Tibial artery (tissue), 1 donor: ENCODE results near the genes COG6 and RGCC.

- PRO-cap: bidirectional peak, plus-strand start at chr13:39655756, minus-strand start at chr13:39655585
These were observed at the start of gene COG6 for GRCh38 chr13:39655479-39656282. Gene COG6, plus strand, starts transcription at chr13:39655662.

- PRO-cap: no peak
These were observed 413.8 kb downstream of the COG6 start for GRCh38 chr13:40069139-40069698.

GRCh38 chr13:40236642-40237189, 429.7 kb downstream of the FOXO1 start:
- PRO-cap: bidirectional peak, plus-strand start at chr13:40236999, minus-strand start at chr13:40236894

- PRO-cap: no peak
These were observed 394.2 kb downstream of the FOXO1 start for GRCh38 chr13:40272250-40272724.

DNA sequence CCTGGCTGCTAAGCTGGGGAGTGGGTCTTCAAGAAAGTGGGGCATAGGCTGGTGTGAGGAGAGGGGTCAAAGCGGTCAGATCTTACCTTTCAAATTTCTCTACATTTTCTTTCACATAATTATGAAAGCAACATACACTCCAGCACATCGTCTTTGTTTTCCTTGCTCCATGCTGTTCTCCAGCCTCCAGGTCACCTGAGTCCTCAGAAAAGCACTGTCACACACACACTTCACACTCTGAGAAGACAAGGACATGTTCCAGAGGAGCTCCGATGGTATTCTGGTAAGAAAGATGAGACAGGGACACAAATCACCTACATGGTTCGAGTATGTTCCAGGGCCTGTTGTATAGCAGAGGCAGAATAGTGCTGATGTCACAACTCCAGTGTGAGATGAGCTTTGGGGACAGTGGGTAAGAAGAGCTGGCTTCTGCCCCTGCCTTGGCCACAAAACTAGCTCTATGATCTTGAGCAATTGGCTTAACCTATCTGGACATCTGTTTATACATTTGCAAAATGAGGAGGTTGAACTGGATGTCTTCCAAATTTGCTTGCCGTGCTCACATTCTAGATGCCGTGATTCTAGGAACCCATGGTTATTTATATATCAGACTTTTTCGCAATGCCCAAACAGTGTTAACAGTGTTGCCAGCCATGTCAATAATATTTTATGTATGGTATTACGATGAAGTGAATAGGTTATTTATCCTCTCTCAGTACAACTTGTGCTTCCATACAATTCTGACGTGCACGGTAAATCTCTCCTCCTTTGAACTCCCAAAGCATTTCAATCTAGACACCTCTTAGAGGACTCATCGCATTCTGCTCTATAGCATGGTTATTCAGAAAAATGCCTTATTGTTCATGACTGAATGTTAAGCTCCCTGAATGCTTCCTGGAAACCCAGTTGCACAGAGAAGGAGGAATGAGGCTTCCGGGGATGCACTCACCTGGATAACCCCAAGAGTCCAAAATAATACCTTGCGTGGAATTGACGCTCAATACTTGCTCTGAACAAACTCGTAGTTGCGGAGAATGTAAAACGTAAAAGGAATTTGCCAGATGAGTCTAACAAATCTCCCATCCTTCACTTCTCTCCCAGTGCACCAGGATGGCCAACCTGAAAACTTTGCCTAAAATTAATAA, 316.0 kb downstream of the FOXO1 start:
- PRO-cap: no peak

DNA sequence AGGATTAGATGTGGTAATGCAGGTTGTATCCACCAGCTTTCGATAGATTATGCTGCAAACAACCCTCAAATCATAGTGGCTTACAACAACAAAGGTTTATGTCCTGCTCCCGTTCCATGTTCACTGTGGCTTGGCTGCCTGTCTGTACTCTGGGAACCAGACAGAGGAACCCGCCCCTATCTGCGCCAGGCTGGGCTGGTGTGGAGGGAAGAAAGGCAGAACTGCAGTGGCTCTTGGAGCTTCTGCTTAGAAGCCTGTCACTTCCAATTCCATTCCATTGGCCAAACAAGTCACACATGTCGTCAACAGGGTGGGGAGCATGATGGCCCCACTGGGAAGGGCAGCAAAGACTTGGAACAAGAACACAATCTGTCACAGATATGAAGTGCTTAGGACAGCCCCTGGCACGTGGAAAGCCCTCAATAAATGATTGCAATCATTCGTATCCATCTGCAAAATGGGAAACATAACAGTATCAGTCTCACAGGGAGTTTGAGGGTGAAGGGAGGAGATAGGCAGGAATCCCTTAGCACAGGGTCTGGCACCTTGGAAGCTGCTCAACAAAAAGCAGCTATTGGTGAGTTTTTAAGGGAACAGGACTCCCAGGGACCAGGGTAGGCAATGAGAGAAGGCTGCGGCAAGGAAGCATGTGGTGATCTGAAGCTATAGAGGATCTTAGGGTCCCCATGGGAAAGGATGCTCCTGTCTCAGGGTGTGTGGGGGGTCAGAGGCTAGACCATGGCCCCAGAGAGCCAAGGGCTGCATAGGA, 290.6 kb downstream of the FOXO1 start:
- PRO-cap: no peak

DNA sequence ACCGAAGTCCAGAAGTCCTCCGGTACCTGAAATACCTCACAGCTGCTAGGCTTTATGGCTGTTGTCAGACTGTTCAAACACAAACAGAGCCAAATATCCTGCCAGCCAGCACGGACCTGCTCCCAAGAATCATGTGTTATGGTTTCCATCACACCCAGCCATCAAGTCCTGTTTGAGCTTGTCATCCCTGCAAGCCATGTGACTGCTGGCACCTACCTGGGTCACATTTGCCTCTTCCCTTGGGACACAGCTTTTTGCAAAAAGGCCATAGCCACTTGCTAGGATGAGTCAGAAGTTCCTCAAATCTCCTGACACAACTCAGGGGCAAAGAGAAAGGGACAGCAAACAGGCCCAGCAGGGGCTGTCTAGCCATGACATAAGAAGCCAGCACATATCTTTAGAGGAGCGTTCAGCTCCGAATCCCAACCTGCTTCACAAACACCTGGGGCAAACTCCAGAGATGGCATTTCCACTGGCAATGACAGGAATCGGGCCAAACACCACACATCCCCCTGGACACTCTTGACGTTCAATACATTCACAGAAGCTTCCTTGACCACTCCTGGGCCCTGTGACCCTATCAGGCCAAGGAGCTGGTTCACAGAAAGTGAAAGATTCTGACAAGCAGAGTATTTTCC, 129.7 kb downstream of the FOXO1 start:
- PRO-cap: no peak

DNA sequence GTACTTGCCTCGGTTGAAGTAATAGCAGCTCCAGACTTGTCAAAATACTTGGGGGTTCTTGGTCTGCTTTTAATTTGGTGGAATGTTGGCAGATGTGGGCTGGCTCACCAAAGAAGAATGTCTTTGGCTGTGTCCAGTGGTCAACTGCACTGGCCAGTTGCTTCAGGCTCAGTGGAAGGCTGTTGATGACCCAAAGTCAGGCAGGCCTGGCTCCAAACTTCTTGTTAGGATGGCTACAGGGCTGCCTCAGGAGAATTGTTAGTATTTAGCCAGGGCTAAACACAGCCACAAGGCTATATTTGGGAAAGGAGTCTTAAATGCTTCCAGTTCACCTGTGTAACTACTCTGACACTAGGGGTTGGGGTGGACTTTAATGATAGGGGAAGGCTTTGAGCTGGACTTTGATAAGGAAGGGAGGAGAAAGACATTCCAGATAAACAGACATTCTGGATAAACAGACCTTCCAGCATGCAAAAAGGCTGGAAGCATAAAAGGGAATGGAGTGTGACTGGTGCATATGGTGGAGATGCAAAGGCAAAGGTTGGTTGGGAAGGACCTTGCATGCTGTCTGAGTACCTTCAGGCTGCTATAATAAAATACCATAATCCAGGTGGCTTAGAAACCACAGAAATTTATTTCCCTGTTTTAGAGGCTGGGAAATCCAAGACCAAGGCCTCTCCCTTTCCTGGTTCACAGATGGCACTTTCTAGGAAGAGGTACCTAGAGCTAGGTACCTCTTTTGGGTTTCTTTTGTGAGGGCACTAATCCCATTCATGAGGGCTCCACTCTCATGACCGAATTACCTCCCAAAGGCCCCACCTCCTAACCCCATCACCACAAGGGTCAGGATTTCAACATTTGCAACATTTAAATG, 116.7 kb downstream of the FOXO1 start:
- PRO-cap: no peak

DNA sequence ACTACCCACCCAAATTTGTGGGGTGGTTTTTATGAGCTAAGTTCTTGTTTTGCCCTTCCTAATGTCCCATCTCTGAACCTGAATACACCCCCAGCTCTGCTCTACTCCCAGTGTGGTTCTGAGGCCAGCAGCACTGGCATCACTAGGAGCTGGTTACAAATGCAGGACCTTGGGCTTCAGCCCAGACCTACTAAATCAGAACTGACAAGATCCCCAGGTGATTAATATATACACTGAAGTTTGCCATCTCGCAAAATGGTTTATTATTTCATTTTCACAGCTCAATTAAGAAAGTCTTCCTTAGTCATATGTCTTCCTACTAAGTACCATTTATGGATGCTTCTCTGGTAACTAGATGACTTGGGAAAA, 67.9 kb downstream of the FOXO1 start:
- PRO-cap: no peak

- PRO-cap: no peak
These were observed 8.6 kb upstream of the SLC25A15 start for GRCh38 chr13:40780662-40781327.

DNA sequence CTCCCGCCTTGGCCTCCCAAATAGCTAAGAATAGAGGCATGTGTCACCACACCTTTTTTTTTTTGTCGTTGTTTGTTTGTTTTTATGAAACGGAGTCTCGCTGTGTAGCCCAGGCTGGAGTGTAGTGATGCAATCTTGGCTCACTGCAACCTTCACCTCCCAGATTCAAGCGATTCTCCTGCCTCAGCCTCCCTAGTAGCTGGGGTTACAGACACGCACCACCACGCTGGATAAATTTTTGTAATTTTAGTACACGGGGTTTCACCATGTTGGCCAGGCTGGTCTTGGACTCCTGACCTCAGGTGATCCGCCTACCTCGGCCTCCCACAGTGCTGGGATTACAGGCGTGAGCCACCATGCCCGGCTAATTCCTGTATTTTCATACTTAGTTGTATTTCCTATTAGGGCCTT, 714 bp upstream of the SLC25A15 start:
- PRO-cap: no peak

DNA sequence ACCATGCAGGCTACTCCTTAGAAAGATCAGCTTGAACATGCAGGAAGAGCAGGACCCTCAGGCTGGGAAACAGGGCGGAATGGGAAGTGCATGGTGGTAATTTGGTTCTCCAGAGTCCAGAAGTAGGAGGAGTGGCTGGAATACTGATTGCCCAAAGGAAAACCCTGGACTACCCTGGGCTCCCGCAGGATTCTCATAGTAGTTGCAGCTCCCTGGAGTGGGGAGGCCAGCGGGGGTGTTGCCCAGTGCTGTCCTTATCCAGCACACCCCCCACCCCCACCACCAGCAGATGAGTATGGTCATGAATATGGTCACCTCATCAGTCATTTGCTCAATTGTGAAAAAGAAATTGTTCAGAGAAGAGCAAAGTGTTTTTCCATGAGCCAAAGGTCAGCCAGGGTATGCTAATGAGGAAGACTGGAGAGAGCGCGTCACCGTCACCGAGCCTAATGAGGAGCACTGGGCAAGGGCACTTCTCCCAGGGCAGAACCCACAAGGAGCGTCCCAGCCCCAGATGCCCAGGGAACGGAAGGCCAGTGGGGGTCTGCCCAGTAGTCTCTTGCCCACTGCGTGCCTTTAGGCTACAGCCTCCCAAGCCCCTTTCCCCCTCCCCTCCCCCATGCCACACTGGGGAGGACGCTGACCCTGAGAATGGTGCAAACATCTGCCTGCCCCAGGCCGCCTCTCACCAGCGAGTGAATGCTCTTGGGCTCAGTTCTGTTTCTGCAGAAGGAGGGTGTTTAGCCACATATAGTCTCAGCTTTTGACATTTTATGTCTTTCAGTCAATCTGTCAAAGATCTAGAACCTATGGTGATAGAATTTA, 5.3 kb downstream of the SLC25A15 start:
- PRO-cap: no peak

DNA sequence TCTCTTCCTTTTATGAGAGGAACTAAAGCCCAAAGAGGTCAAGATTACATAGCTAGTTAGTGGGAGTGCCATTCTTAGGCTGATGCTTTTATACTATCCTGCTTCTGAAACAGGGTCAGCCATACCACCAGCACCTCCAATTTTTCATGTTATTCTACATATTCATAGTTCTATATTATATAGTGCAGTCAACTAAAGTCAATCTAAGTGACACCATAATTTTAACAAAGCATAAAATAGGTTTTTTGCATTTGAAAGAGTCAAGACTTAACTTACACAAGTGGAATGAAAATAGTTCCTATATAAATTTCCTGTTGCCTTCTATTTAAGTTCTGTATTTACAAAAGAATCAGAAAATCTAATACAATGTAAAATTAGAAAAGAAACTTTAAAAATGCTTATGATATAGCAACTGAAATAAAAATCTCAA, 86.3 kb downstream of the ELF1 start:
- PRO-cap: no peak

- PRO-cap: no peak
These were observed 24.1 kb downstream of the ELF1 start for GRCh38 chr13:40994709-40995658.

DNA sequence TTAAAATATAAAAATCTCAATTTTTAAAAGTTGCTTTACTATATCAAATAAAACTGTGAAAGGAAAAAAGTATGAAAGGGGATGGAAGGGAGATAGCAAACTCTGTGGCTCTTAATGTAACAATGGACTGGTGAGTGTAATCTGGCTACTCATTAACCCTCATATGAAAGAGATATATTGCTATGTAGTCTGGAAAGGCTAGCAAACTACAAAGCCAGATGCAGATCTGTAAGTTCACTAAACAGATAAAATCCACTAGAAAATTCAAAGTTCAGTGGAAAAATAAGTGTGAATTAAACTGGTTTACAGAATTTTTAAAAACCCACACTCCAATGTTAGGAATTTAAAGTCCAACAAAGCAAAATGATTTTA, 466 bp upstream of the ELF1 start:
- PRO-cap: no peak

GRCh38 chr13:41356709-41357088, 45.6 kb downstream of the NAA16 start:
- PRO-cap: no peak

DNA sequence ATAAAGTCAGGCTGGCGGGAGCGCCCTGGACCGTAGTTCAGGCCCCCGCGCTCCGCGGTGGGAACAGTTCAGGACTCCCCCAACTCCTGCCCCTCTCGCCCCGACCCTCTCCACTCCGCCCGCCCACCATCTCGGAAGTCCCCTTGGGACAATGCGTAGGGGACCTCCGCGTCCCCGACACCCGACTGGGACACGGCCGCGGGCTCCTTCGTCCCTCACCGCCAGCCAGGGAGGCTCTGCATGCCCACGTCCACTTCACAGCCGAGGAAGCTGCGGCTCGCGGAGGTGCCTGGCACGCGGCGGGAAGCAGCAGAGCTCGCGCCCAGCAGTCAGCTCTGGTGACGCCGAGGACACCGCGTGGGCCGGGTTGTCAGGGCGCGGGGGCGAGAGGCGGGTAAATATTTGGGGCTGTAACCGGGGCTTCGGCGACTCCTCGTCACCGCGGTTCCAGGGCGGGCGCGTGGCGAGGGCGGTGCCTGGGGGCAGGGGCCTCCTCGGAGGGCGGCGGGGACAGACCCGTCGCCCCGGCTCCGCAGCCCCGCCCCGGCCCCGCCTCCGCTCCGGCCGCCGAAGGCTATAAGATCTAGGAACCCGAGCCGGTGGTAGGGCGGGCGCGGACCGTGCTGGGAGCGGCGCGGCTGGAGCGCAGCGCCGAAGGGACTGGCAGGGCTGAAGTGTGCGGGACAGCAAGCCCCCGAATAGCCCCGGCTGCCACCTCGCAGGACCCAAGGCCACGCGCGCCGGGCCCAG, at the start of gene RGCC:
Gene RGCC (plus strand): TSS at position 605 of the 750 bp plus-strand sequence.
- PRO-cap: bidirectional peak, plus-strand start at position 605 of the sequence, minus-strand start at position 337 of the sequence

- PRO-cap: no peak
These were observed 319 bp downstream of the RGCC start for GRCh38 chr13:41457696-41458041.

- PRO-cap: no peak
These were observed 7.0 kb downstream of the RGCC start for GRCh38 chr13:41464187-41464989.

- PRO-cap: unidirectional peak, plus-strand start at chr13:42040047; bidirectional peak, plus-strand start at chr13:42040232, minus-strand start at chr13:42040129; bidirectional peak, plus-strand start at chr13:42040589, minus-strand start at chr13:42040418
These were observed 8.4 kb upstream of the DGKH start for GRCh38 chr13:42039807-42040784.